ENCODE measurements around the gene RRAD.

DNA sequence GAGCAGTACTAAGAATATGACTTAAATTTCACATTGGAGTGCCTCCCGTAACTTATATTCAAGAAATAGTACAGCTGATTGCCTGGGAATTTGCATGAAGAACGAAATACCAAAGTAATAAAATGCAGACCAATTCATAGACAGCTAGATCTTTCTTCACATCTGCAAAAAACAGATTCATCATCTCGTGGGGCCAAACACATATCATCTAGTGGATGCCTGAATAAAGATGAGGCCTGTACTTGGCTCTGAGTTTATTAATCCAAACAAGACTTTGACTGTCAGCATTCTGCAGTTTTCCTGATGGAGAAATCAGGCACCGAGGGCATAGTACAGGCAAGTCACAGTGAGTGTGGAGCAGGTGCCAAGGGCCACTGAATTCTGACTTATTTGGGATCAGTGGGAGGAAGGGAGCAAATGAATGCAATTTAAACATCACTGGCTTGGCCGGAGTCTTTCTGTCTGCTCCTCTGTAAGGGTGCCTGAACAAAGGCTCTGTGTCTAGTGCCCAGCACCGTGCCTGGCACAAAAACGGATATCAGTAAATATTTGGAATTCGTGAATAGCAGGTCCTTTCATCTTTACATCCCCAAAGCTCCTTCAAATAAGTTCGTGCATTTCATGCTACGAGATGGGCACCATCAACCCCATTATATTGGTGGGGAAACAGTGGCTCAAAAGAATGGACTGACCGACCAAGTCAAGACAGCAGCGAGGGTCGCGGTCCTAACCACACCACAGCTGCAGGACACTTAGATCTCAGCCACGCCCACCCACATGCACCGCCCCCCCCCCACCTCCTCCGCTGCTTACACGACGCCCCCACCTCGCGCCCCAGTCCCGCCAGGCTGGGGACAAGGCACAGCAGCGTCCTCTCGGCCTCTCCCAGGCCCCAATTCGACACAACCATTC, 877 bp downstream of the CFAP20 start:
- PRO-cap, result bidirectional peak, plus-strand start at position 837 of the sequence, minus-strand start at position 720 of the sequence
- RAMPAGE, long total RNA, result no peak

- PRO-cap, result bidirectional peak, plus-strand start at chr16:58236712, minus-strand start at chr16:58236485
- RAMPAGE, long total RNA, result no peak
Observed at GRCh38 chr16:58236371-58236865, 13.3 kb upstream of the CCDC113 start.

DNA sequence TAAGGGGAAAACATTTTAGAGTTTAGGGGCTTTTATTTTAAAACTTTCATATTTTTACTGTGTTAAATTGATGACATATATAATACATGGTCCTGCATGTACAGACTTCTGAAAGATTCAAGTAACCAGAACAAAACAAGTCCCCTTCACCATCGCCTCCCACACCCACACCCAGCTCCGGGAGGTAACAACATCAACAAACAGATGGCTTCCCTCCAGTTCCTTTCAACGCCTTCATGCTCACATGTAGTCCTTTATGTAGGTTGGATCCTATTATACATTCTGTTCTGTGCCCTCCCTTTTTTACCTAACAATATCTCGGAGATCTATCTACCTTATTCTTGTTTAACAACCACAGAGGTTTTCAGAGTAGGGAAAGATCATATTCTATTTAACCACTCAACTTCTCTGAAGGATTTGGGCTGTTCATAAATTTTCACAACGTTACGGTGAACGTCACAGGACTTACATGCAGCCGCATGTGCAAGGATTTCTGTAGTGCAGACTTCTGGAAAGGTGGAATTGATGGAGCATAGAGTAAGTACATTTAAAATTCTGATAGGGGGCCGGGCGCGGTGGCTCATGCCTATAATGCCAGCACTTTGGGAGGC, 30.6 kb downstream of the GINS3 start:
- PRO-cap, result no peak
- RAMPAGE, long total RNA, result no peak

DNA sequence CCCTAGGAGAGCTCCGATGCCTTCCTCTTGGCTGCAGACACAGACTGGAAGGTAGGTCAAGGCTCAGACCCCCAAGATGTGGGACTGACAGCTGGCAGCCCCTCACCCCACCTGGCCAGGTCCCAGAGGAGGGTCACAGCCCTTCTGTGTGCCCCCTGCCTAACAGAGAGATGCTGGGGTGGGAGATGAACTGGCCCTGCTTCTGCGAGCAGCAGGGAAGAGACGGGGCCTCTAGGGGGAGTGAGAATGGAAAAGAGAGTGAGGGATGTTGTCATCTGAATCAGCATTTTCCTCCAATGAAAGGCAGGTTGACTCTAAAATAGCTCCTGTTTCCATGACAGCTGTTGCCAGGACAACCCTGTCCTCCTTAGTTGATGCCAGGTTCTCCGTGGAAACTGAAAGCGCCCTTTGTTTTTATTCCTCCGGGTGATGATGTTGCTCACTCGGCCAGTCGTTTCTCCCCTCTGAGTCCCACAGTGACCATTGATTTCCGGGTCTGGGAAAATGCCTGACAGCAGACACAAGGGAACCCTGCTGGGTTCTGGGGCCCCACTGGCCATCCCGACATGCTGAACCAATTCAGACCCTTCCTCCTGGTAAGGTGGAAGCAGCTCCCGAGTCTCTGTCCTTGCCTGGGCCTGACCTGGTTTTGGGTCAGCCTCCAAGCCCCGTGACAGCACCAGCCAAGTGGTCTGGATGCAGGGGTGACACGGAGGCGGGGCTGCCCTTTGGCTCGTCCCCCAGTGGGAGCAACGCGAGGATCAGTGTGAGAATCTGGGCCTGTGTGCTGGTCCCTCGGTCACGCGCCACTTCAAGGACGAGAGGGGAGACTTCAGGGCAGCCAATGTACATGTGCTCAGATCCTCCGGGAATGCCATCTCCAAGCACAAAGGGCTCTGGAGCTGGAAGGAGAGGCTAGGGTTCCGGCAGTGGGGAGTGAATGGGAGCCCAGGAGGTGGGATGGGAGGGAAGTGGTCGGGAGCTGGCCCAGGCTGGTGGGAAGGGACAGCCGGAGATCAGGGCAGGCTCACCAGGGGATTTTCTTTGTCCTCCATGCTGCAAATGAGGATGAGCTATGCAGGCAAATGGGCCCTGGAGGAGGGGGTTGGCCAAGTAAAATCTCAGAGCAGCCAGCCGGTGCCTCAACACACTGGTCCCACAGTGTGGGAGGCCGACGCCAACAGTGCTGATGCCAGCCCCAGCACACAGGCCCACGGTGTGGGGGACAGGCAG, 4.6 kb upstream of the NDRG4 start:
- PRO-cap, result bidirectional peak, plus-strand start at position 417 of the sequence, minus-strand start at position 192 of the sequence; unidirectional peak, plus-strand start at position 582 of the sequence; bidirectional peak, plus-strand start at position 1,124 of the sequence, minus-strand start at position 942 of the sequence
- RAMPAGE, long total RNA, result no peak

- PRO-cap, result no peak
- RAMPAGE, long total RNA, result no peak
Observed at GRCh38 chr16:58530666-58531445, 15.5 kb downstream of the SETD6 start.

DNA sequence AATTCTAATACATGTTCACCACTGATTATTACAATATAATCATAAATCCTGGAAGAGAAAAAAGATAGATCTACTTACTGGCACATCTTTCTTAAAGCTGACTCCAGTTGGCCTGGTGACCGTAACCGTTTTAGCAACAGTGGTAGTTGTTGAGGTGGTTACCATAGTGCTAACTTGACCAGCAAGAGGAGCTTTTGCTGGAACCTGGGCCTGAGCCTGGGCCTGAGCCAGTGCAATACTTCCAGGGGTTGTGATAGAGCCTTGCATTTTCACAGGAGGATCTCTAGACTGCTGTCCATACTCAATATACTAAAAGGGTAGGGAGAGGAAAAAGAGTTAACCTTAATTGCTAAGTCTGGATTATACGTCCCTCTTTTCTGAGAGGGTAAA, 36.2 kb downstream of the SETD6 start:
- PRO-cap, result no peak
- RAMPAGE, long total RNA, result no peak

GRCh38 chr16:58628562-58629709, 690 bp downstream of the CNOT1 start:
- PRO-cap, result bidirectional peak, plus-strand start at chr16:58629338, minus-strand start at chr16:58629824
- RAMPAGE, long total RNA, result no peak

DNA sequence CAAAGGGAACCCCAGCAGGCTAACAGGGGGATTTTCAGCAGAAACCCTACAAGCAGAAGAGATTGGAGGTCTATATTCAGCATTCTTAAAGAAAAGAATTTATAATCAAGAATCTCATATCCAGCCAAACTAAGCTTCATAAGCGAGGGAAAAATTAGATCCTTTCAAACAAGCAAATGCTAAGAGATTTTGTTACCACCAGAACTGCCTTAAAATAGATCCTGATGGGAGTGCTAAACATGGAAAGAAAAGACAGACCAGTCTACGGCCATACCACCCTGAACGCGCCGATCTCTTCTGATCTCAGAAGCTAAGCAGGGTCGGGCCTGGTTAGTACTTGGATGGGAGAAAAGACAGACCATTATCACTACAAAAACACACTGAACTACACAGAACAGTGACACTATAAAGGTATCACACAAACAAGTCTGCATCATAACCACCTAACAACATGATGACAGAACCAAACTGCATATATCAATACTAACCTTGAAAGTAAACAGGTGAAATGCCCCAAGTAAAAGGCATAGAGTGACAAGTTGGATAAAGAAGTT, 997.1 kb upstream of the GOT2 start:
- PRO-cap, result no peak
- RAMPAGE, long total RNA, result no peak

DNA sequence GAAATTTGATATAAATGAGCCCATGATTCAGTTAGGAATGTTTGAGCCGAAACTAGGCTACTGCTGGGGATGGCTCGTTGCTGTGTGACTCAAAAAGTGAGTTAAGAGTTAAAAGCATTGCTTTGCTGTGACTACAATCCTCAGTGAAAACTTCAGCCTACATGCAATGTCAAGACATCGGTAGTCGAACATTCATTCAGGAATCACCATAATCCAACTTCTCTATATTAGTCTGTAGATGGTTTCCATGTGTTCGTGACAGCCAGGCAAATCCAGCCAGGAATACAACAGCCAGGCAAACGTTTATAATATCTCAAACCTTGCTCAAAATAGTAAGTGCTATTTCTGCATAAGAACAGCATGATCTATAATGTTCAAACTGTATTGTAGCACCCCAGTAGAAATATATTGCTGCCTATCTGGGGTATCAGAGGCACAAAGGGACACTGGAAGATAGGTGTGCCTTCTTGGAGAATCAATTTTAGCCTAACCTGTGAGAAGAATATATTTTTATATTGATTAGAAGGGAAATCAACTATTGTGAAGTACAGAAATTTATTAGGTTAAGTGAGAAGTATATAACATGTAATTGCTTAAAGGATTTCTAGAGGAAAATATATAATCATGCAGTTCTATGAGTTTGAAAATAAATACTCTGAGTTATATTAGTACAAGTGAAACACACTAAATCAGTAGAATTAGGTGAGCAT, 1225.0 kb downstream of the CDH8 start:
- PRO-cap, result no peak
- RAMPAGE, long total RNA, result no peak

- PRO-cap, result no peak
- RAMPAGE, long total RNA, result no peak
Observed at GRCh38 chr16:61445614-61445940, 590.7 kb downstream of the CDH8 start.

- PRO-cap, result no peak
- RAMPAGE, long total RNA, result no peak
Observed at GRCh38 chr16:66502165-66503006, 47.5 kb downstream of the TK2 start.

- PRO-cap, result no peak
- RAMPAGE, long total RNA, result no peak
Observed at GRCh38 chr16:66516687-66517394, 33.1 kb downstream of the TK2 start.

DNA sequence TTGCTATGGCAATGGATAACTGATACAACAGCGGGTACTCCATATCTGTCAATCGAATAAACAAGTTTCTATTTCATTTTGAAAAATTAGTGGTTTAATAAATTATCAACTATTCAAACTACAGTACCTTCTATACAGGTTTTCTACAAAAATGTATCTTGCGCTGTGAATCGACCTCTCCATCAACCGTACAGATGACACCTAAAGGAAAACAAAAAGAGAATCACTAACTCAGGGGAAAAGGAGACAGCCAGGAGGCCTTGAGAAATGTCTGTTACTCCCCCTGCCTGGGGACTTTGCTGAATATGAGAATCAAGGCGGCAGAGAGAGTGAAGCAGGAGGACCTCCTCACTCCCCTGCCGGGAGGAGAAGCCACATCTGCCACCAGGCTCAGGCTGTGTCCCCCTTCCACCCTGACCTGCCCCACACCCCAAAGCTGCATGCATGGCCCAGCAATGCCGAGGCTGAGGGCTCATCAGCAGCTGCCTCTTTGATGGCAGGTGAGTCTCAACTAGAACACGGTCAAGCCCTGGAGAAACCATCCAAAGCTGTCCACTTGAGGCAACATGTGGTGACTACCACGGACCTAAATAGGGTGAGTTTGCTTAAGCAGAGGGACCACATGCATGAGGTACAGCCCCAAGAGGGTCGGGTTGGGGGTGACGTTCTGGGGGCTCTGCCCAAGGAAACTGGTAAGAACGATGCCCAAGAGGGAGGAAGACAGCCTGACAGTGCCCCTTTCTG, 20.9 kb downstream of the TK2 start:
- PRO-cap, result no peak
- RAMPAGE, long total RNA, result no peak

- PRO-cap, result no peak
- RAMPAGE, long total RNA, result no peak
Observed at GRCh38 chr16:66531238-66531623, 18.7 kb downstream of the TK2 start.

DNA sequence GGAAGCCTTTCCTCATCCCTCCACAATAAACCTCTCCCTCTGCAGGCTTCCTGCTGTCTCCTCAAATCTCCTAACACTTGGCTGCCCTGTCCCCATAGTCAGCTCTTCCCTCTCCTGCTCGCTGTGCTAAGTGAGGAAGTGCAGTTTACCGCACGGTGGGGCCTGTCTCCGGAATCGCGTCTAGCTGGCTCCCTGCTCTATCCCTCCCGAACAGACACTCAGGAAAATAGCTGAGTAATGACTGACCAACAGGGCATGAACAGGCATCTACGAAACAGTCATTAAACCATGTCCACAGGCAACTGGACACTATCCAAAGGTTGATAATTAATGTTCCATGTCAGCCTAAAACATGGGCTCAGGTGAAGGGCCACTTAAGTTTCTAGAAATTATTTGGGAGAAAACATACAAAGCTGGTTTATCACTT, 35.8 kb downstream of the CMTM4 start:
- PRO-cap, result no peak
- RAMPAGE, long total RNA, result no peak

DNA sequence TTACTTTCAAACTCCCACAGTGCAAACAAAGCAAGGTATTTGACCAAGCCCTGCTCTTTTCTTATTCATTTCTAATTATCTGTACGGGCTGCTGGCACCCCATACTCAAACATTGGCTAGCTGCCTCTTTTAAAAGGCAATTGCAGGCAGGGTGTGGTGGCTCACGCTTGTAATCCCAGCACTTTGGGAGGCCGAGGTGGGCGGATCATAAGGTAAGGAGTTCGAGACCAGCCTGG, 2.3 kb downstream of the CMTM4 start:
- PRO-cap, result no peak
- RAMPAGE, long total RNA, result no peak

DNA sequence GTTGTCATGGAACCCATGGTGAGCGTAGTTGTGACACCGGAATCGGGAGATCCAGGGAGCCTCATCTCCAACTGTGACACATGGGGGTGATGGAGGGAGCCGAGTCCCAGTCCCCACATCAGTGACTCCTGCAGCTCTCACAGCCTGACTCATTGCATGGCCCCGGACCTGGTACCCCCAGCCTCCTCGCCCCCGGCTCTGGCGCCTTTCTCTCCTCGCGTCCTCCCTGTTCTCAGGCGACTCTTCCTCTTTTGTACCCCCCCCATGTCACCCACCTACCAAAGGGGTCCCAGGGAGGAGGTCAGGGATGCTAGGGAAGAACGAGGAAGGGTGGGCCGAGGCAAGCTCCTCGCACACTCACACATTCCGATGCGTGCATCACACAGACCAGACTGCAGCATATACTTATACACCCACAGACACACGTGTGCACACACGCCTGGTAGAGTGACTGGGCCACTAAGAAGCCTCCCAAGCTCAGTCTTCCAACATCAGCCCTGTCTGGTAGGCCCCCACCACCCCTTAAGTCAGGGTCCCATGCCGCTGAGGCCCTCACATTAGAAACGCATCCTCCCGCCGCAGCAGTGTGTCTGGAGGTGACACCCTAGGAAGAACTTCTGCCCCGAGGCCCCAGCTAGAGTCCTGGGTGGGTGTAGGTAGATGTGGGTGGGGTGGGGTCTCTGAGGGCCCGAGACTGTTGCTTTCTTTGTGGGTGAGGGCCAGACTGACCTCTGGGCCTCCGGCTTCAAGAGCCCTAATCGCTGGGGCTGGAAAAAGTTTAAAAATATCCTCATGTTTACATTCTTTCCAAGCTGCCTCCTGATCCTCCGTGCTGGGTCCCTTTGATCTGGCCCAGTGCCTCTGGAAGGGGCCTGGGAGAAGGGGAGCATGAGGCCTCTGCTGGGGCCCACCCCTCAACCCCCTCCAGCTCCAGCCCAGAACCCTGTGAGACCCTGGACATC, 13.9 kb downstream of the CDH16 start:
- PRO-cap, result no peak
- RAMPAGE, long total RNA, result no peak

GRCh38 chr16:66920947-66921297, 2.2 kb upstream of the CDH16 start:
- PRO-cap, result no peak
- RAMPAGE, long total RNA, result no peak

DNA sequence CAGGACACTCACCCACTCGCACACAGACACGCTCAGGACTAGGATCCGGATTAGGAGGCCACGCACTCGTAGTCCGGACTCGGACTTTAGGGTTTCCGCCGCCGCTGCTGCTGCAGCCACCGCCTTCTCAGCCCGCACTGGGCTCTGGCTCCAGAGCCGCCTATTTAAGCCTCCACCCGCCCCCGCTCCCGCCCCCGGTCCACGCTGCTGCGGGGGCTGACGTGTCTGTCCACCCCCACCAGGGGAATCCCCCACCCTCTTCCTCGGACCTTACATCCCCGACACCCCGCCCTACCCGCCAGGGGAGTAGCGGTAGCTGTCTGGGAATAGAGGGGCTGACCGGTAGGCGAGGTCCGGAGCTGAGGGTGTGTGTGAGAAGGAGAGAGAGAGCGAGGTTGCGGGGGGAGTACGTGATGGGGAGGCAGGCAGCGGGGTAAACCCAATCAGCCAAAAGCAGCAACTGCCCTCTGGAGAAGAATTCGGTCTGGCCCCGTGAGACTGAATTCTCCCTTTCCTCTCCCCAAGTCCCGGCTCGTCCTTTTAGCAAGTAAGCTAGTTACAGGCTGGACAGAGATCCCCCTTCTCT, at the start of gene RRAD:
TSS of gene RRAD (minus strand) at position 139 of the 586 bp plus-strand sequence.
- PRO-cap, result unidirectional peak, minus-strand start at position 139 of the sequence
- RAMPAGE, long total RNA, result no peak

DNA sequence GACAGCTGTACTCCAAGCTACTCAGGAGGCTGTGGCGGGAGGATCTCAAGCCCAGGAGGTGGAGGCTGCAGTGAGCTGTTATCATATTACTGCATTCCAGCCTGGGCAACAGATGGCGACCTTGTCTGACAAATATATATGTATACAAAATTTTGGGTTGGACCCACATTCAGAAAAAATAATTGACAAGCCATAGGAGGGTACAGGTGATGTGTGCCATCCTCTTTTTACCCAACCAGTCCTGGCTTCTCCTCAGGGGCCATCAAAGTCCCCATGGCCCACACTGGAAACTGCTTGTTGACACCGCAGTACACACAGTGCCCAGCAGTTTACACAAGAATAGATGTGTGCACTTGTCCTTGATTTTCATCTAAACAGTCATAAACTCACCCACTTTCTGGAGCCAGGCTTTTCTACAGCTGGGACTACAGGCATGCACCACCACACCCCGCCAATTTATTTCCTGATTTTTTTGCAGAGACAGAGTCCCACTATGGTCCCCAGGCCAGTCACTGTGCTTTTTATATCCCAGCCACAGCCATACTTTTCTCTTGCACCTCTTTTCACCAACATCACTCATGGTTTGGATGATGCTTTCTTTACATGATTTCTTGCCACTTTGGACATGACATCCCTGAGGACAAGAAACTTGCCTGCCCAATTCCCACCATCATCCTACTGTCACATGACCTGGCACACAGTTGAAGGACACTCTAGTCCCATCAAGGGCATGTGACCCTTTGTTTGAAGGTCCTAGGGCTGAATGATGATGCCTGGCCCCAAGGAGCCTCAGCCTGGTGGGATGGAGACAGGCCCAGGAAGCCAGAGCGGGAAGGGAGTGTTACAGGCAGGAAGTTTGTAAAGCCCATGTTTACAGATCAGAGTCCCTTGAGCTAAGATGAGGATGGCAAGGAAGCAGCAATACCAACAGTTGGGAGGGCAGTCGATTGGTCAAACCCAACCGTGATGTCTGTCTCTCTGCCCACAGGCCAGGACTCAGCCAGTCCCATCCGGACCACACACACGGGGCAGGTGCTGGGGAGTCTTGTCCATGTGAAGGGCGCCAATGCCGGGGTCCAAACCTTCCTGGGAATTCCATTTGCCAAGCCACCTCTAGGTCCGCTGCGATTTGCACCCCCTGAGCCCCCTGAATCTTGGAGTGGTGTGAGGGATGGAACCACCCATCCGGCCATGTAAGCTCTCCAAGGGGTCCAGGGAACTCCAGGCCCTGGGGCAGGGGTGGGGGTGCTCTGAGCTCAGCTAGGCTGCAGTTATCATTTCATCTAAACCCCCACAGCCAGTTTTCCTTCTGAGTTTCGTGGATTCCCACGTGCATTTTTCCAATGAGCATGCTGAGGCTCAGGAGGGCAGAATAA, 2.2 kb downstream of the CES2 start:
- PRO-cap, result no peak
- RAMPAGE, long total RNA, result no peak